K562 (cell line): ENCODE measurements around a stretch of chr4.

- RAMPAGE, long total RNA: no peak
- RRBS: no CpG with 5 or more reads among the region's 20 CpGs
PRO-cap:
- standard: no peak
- CoPRO, capped RNA only, 2 experiments: no peak in any of the 2 experiments
- CoPRO, capped and uncapped RNA, 2 experiments: no peak in any of the 2 experiments
- CoPRO, uncapped RNA only, 2 experiments: no peak in any of the 2 experiments
CAGE:
- cytosol, long polyA plus RNA: no peak
- long polyA plus RNA: no peak
- nucleolus, long total RNA: no peak
- nucleus, long polyA plus RNA: no peak
Observed at GRCh38 chr4:113116385-113117513, 67.3 kb downstream of the ANK2 start.

GRCh38 chr4:113291510-113291921, 242.1 kb downstream of the ANK2 start:
- RAMPAGE, long total RNA: no peak
- RRBS: no CpG with 5 or more reads among the region's 3 CpGs
PRO-cap:
- standard: no peak
- CoPRO, capped RNA only, 2 experiments: no peak in any of the 2 experiments
- CoPRO, capped and uncapped RNA, 2 experiments: no peak in any of the 2 experiments
- CoPRO, uncapped RNA only, 2 experiments: no peak in any of the 2 experiments
CAGE:
- cytosol, long polyA plus RNA: no peak
- long polyA plus RNA: no peak
- nucleolus, long total RNA: no peak
- nucleus, long polyA plus RNA: no peak

GRCh38 chr4:113355338-113356406, 306.2 kb downstream of the ANK2 start:
- RAMPAGE, long total RNA: no peak
- RRBS: no CpG with 5 or more reads among the region's 17 CpGs
PRO-cap:
- standard: no peak
- CoPRO, capped RNA only, 2 experiments: no peak in any of the 2 experiments
- CoPRO, capped and uncapped RNA, 2 experiments: no peak in any of the 2 experiments
- CoPRO, uncapped RNA only, 2 experiments: no peak in any of the 2 experiments
CAGE:
- cytosol, long polyA plus RNA: no peak
- long polyA plus RNA: no peak
- nucleolus, long total RNA: no peak
- nucleus, long polyA plus RNA: no peak

- RAMPAGE, long total RNA: no peak
- RRBS: no CpG with 5 or more reads among the region's 2 CpGs
PRO-cap:
- standard: no peak
- CoPRO, capped RNA only, 2 experiments: no peak in any of the 2 experiments
- CoPRO, capped and uncapped RNA, 2 experiments: no peak in any of the 2 experiments
- CoPRO, uncapped RNA only, 2 experiments: no peak in any of the 2 experiments
CAGE:
- cytosol, long polyA plus RNA: no peak
- long polyA plus RNA: no peak
- nucleolus, long total RNA: no peak
- nucleus, long polyA plus RNA: no peak
Observed at GRCh38 chr4:113636053-113636305, 125.6 kb downstream of the CAMK2D start.

DNA sequence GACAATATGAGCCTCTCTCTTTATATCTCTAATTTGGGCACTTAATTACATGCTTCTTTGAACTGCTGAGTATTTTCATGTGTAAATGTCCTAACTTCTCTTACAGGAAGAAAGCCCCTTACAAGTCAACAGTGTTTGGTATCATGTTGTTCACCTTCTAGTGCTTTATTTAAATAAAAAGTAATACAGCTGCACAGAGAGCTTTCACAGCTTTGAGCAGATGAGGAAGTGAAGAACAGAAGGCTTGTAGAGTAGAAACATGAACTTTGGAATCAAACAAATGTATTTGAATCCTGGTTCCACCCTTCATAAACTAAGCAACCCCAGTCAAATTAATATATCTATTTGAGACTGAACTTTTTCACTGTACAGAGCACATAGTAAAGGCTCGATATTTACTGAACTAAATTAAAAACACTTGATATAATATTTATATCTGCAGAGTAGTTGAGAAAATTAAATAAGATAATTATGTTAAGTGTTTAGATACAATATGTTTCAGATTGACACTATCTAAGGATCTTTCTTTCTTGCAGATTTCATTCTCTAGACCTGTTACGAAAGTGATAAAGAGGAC, 120.5 kb downstream of the CAMK2D start:
- RAMPAGE, long total RNA: no peak
- RRBS: no CpG with 5 or more reads among the region's 2 CpGs
PRO-cap:
- standard: no peak
- CoPRO, capped RNA only, 2 experiments: no peak in any of the 2 experiments
- CoPRO, capped and uncapped RNA, 2 experiments: no peak in any of the 2 experiments
- CoPRO, uncapped RNA only, 2 experiments: no peak in any of the 2 experiments
CAGE:
- cytosol, long polyA plus RNA: no peak
- long polyA plus RNA: no peak
- nucleolus, long total RNA: no peak
- nucleus, long polyA plus RNA: no peak

DNA sequence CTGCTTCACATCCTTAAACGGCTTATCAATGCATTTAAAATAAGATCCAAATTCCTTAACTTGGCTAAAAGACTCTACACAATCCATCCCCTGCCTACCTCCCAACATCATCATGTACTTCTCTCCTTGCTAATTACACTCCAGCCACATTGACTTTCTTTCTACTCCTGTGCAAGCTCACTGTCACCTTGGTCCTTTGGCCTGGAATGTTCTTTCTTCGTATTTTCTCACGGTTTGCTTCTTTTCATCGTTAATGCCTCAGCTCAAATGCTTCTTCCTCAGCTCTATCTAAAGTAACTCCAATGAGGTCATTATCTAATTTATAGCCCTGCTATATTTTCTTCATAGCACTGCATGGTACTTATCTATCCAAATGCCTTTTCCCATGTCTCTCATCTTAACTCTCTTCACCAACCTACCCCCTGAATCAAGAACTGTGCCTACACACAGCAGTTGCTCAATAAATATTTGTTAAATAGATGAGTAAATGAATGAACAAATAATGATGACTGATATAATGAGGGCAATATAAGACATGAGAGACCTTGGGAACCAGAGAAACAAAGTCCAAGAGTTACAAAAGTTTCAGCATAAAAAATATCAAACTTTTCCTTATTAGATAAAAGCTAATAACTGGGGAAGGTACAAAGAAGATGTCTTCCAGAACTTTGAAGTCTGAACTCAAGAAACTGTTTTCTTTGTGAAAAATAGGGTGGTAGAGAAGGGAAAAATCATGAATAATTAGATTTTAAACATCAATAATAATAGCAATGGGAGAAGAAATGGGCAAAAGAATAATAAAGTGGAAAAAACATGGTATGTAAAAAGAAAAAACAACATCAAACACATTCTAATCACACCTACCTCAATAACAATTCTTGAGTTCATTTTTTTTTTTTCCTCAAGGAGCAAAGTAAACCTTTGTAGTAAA, 19.6 kb downstream of the CAMK2D start:
- RAMPAGE, long total RNA: no peak
- RRBS: no CpG with 5 or more reads among the region's 4 CpGs
PRO-cap:
- standard: no peak
- CoPRO, capped RNA only, 2 experiments: no peak in any of the 2 experiments
- CoPRO, capped and uncapped RNA, 2 experiments: no peak in any of the 2 experiments
- CoPRO, uncapped RNA only, 2 experiments: no peak in any of the 2 experiments
CAGE:
- cytosol, long polyA plus RNA: no peak
- long polyA plus RNA: no peak
- nucleolus, long total RNA: no peak
- nucleus, long polyA plus RNA: no peak

- RAMPAGE, long total RNA: no peak
- RRBS: no CpG with 5 or more reads among the region's 24 CpGs
PRO-cap:
- standard: no peak
- CoPRO, capped RNA only, 2 experiments: no peak in any of the 2 experiments
- CoPRO, capped and uncapped RNA, 2 experiments: no peak in any of the 2 experiments
- CoPRO, uncapped RNA only, 2 experiments: no peak in any of the 2 experiments
CAGE:
- cytosol, long polyA plus RNA: no peak
- long polyA plus RNA: no peak
- nucleolus, long total RNA: no peak
- nucleus, long polyA plus RNA: no peak
Observed at GRCh38 chr4:113759888-113760814, 1.4 kb downstream of the CAMK2D start.

- RAMPAGE, long total RNA: no peak
- RRBS: no CpG with 5 or more reads among the region's 4 CpGs
PRO-cap:
- standard: no peak
- CoPRO, capped RNA only, 2 experiments: no peak in any of the 2 experiments
- CoPRO, capped and uncapped RNA, 2 experiments: no peak in any of the 2 experiments
- CoPRO, uncapped RNA only, 2 experiments: no peak in any of the 2 experiments
CAGE:
- cytosol, long polyA plus RNA: no peak
- long polyA plus RNA: no peak
- nucleolus, long total RNA: no peak
- nucleus, long polyA plus RNA: no peak
Observed at GRCh38 chr4:113980210-113980582, 749 bp upstream of the ARSJ start.

- RAMPAGE, long total RNA: no peak
- RRBS: no CpG with 5 or more reads among the region's 6 CpGs
PRO-cap:
- standard: unidirectional peak, minus-strand start at chr4:114616745
- CoPRO, capped RNA only, 2 experiments: no peak in any of the 2 experiments
- CoPRO, capped and uncapped RNA, 2 experiments: no peak in any of the 2 experiments
- CoPRO, uncapped RNA only, 2 experiments: no peak in any of the 2 experiments
CAGE:
- cytosol, long polyA plus RNA: no peak
- long polyA plus RNA: no peak
- nucleolus, long total RNA: no peak
- nucleus, long polyA plus RNA: no peak
Observed at GRCh38 chr4:114616511-114616972, 17.9 kb downstream of the UGT8 start.

- RAMPAGE, long total RNA: no peak
- RRBS: no CpG with 5 or more reads among the region's 12 CpGs
PRO-cap:
- standard: no peak
- CoPRO, capped RNA only, 2 experiments: no peak in any of the 2 experiments
- CoPRO, capped and uncapped RNA, 2 experiments: no peak in any of the 2 experiments
- CoPRO, uncapped RNA only, 2 experiments: no peak in any of the 2 experiments
CAGE:
- cytosol, long polyA plus RNA: no peak
- long polyA plus RNA: no peak
- nucleolus, long total RNA: no peak
- nucleus, long polyA plus RNA: no peak
Observed at GRCh38 chr4:116615673-116616231, 469.6 kb downstream of the TRAM1L1 start.

DNA sequence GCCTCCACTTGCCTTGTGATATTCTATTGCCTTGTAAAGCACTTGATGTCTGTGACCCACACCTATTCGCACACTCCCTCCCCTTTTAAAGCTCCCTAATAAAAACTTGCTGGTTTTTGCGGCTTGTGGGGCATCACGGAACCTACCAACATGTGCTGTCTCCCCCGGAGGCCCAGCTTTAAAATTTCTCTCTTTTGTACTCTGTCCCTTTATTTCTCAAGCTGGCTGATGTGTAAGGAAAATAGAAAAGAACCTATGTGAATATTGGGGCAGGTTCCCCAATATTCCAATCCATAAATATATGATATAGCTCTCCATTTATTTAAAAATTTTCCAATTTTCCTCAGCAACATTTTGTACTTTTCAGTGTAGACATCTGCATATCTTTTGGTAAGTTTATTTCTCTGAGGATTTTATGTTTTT, 114.3 kb upstream of the NDST3 start:
- RAMPAGE, long total RNA: no peak
- RRBS: no CpG with 5 or more reads among the region's 4 CpGs
PRO-cap:
- standard: no peak
- CoPRO, capped RNA only, 2 experiments: no peak in any of the 2 experiments
- CoPRO, capped and uncapped RNA, 2 experiments: no peak in any of the 2 experiments
- CoPRO, uncapped RNA only, 2 experiments: no peak in any of the 2 experiments
CAGE:
- cytosol, long polyA plus RNA: no peak
- long polyA plus RNA: no peak
- nucleolus, long total RNA: no peak
- nucleus, long polyA plus RNA: no peak

DNA sequence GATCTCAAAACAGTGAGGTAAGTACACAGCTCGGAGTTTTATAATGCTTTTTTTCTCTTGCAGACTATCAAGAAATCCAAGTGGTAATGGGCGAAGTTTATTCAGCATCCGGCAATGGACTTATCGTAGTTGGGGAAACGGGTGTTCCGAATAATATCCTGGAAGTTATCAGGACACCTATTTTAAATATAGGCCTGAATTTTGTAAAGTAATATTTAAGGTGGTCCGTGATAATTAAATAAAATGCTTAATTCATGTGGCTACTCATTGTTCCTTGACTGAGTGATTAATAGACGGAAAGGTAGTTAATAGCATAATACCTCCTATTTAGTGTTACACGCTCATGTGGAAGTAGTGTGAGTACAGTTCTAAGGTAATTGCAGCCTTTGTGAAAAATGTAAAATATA, 73.2 kb downstream of the PRSS12 start:
- RAMPAGE, long total RNA: no peak
- RRBS: no CpG with 5 or more reads among the region's 9 CpGs
PRO-cap:
- standard: no peak
- CoPRO, capped RNA only, 2 experiments: no peak in any of the 2 experiments
- CoPRO, capped and uncapped RNA, 2 experiments: no peak in any of the 2 experiments
- CoPRO, uncapped RNA only, 2 experiments: peak in 2 of 2 experiments; most common plus-strand start position 241 of the sequence (in 1); most common minus-strand start position 131 of the sequence (in 1)
CAGE:
- cytosol, long polyA plus RNA: start-site peak on the plus strand centred at position 114 of the sequence, 62 bp wide, 70 and 47 reads in 2 replicates
- long polyA plus RNA: no peak
- nucleolus, long total RNA: no peak
- nucleus, long polyA plus RNA: start-site peak on the plus strand centred at position 115 of the sequence, 56 bp wide, 99 and 84 reads in 2 replicates

DNA sequence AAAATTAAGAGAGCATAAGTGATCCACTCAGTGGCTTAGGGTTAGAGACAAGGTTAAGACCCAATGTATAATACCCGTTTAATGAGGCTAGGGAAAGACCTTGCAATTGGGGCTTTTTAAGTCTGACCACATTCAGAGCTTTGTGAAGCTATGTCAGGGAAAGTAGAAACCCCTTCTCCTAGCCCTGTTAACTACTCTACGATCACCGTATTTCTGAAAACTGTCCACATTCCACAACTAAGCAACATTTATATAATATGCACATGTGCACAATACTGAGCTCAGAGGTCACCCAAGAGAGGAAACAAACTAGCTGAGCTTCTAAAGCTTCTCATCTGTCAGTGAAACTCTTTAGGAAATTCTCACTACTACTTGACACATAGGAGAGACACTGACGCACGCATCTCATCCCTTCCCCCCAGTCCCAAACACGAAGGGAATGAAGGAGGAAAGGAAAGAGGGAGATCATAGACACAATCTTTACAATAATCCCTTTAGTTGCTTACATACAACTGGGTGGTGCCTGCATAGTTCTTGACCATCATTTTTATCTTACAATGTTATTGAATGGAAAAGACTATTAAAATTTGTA, 56.2 kb downstream of the METTL14 start:
- RAMPAGE, long total RNA: no peak
- RRBS: no CpG with 5 or more reads among the region's 6 CpGs
PRO-cap:
- standard: no peak
- CoPRO, capped RNA only, 2 experiments: no peak in any of the 2 experiments
- CoPRO, capped and uncapped RNA, 2 experiments: no peak in any of the 2 experiments
- CoPRO, uncapped RNA only, 2 experiments: no peak in any of the 2 experiments
CAGE:
- cytosol, long polyA plus RNA: no peak
- long polyA plus RNA: no peak
- nucleolus, long total RNA: no peak
- nucleus, long polyA plus RNA: no peak

DNA sequence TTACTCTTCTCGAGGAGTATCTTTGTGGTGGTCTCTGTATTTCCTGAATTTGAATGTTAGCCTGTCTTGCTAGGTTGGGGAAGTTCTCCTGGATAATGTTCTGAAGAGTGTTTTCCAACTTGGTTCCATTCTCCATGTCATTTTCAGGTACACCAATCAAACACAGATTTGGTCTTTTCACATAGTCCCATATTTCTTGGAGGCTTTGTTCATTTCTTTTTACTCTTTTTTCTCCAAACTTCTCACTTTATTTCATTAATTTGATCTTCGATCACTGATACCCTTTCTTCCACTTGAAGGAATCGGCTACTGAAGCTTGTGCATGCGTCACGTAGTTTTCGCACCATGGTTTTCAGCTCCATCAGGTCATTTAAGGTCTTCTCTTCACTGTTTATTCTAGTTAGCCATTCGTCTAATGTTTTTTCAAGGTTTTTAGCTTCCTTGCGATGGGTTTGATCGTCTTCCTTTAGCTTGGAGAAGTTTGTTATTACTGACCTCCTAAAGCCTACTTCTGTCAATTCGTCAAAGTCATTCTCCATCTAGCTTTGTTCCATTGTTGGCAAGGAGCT, 54.3 kb downstream of the SEC24D start:
- RAMPAGE, long total RNA: no peak
- RRBS: no CpG with 5 or more reads among the region's 10 CpGs
PRO-cap:
- standard: no peak
- CoPRO, capped RNA only, 2 experiments: no peak in any of the 2 experiments
- CoPRO, capped and uncapped RNA, 2 experiments: no peak in any of the 2 experiments
- CoPRO, uncapped RNA only, 2 experiments: no peak in any of the 2 experiments
CAGE:
- cytosol, long polyA plus RNA: no peak
- long polyA plus RNA: no peak
- nucleolus, long total RNA: no peak
- nucleus, long polyA plus RNA: no peak

GRCh38 chr4:118810652-118811271, 25.2 kb downstream of the SEC24D start:
- RAMPAGE, long total RNA: no peak
- RRBS: no CpG with 5 or more reads among the region's 2 CpGs
PRO-cap:
- standard: no peak
- CoPRO, capped RNA only, 2 experiments: no peak in any of the 2 experiments
- CoPRO, capped and uncapped RNA, 2 experiments: no peak in any of the 2 experiments
- CoPRO, uncapped RNA only, 2 experiments: no peak in any of the 2 experiments
CAGE:
- cytosol, long polyA plus RNA: no peak
- long polyA plus RNA: no peak
- nucleolus, long total RNA: no peak
- nucleus, long polyA plus RNA: no peak

DNA sequence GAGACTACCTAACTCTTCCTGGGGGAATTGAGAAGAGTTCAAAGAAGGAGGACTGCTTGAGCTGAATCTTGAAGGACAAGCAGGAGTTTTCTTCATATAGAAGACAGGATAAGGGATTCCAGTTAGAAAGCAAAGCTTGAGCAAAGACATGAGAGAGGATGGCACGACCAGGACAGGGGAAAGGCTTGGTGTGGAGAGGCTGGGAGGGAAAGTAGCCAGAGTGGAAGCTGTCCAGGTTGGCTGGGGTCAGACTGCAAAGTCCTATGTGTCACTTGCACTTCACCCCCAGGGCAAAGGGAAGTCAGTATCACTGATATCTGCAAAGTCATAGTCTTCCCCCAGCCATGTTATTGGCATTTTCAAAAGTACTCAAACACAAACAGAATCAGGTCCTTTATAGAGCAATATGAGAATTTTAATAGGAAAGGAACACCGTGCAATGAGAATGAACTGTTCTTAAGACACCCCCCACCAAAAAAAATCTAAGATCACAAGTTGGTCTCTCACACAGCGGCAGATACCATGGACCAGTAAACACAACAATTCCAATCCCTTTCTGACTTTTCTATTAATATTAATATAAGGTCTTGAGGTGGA, 8.9 kb downstream of the SEC24D start:
- RAMPAGE, long total RNA: no peak
- RRBS: no CpG with 5 or more reads among the region's 3 CpGs
PRO-cap:
- standard: no peak
- CoPRO, capped RNA only, 2 experiments: no peak in any of the 2 experiments
- CoPRO, capped and uncapped RNA, 2 experiments: no peak in any of the 2 experiments
- CoPRO, uncapped RNA only, 2 experiments: no peak in any of the 2 experiments
CAGE:
- cytosol, long polyA plus RNA: no peak
- long polyA plus RNA: no peak
- nucleolus, long total RNA: no peak
- nucleus, long polyA plus RNA: no peak

DNA sequence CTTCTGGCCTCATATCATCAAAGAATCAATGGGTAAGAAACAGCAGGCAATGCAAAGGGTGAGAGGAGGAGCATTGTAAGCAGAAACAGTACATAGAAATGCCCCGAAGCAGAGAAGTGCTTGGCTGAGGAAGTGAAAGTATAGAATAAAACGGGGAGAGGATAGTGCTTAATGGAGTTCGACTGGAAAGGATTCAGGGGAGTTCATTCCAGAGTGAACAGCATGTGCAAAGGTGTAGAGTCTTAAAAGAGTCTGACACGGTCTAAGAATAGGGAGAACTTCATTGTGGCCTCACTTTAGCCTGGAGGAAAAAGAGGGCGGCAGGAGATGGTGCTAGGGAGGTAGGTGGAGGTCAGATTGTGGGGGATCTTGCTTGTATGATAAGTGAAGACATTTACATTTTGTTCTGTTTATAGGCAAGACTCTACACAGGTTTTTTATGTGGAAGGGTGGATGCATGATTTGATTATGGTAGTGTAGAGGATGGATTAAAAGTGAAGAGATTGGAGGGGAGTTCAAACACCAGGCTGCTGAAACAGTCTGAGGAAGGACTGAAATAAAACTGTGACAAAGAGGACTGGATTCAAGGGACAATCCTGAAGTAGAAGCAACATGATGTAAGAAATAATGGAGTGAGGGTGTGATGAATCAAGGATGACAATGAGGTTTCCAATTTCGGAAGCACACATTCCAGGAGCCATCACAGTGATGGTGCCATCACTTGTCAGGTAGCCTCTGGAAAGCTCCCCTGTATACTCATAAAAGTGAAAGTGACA, 103.3 kb downstream of the SYNPO2 start:
- RAMPAGE, long total RNA: no peak
- RRBS: no CpG with 5 or more reads among the region's 6 CpGs
PRO-cap:
- standard: no peak
- CoPRO, capped RNA only, 2 experiments: no peak in any of the 2 experiments
- CoPRO, capped and uncapped RNA, 2 experiments: no peak in any of the 2 experiments
- CoPRO, uncapped RNA only, 2 experiments: no peak in any of the 2 experiments
CAGE:
- cytosol, long polyA plus RNA: no peak
- long polyA plus RNA: no peak
- nucleolus, long total RNA: no peak
- nucleus, long polyA plus RNA: no peak

- RAMPAGE, long total RNA: no peak
- RRBS: no CpG with 5 or more reads among the region's 1 CpG
PRO-cap:
- standard: no peak
- CoPRO, capped RNA only, 2 experiments: no peak in any of the 2 experiments
- CoPRO, capped and uncapped RNA, 2 experiments: no peak in any of the 2 experiments
- CoPRO, uncapped RNA only, 2 experiments: no peak in any of the 2 experiments
CAGE:
- cytosol, long polyA plus RNA: no peak
- long polyA plus RNA: no peak
- nucleolus, long total RNA: no peak
- nucleus, long polyA plus RNA: no peak
Observed at GRCh38 chr4:119016481-119016946, 119.1 kb upstream of the MYOZ2 start.